Mucosa of descending colon (tissue), 1 donor: ENCODE data around the genes ANAPC16, MICU1 and FAM149B1.

DNA sequence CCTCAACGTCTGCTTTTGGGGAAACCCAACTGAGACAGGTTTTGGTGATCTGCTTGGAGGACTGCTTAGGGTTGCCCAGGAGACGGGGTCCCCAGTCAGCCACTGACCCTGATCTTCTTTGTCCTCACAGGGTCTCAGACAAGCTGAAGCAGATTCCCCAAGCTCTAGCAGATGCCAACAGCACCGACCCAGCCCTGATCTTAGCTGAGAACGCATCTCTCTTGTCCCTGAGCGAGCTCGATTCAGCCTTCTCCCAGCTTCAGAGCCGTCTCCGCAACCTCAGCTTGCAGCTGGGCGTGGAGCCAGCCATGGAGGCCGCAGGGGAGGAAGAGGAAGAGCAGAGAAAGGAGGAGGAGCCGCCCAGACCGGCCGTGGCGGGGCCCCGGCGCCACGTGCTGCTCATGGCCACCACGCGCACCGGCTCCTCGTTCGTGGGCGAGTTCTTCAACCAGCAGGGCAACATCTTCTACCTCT, 42.9 kb downstream of the CHST3 start:
- PRO-cap = no peak

GRCh38 chr10:72009135-72010123, 45.2 kb downstream of the CHST3 start:
- PRO-cap = no peak

GRCh38 chr10:72011117-72011972, 47.1 kb downstream of the CHST3 start:
- PRO-cap = no peak

DNA sequence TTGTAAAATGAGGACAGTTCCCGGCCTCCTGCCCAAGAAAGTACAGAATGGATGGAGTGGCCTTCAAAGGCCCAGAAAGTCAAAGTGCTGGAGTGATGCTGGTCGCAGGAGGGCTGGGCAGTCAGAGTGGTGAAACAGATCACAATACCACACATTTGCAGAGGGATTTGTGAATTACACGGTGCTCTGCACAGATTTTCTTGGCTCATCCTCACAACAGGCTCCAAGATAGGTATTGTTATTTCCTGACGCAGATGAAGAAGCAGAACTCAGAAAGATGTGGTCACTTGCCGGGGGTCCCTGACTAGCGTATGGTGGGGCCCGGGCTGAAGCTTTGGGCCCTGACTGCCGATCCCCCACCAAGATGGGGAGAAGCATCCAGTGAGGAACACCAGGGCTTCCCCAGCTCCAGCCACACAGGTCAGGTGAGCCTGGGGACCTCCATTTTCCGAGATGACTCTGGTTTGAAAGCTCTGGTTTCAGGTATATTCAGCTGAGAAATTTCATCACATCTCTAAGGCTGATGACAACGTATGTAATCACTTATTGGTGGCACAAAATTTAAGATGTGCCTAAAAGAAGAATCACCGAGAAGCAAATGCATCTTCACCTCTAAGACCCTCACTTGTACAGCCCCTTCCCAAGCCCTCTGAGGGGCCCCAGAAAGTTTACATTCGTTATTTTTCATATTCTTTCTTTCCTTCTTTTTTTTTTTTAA, 22.6 kb downstream of the SPOCK2 start:
- PRO-cap = no peak

DNA sequence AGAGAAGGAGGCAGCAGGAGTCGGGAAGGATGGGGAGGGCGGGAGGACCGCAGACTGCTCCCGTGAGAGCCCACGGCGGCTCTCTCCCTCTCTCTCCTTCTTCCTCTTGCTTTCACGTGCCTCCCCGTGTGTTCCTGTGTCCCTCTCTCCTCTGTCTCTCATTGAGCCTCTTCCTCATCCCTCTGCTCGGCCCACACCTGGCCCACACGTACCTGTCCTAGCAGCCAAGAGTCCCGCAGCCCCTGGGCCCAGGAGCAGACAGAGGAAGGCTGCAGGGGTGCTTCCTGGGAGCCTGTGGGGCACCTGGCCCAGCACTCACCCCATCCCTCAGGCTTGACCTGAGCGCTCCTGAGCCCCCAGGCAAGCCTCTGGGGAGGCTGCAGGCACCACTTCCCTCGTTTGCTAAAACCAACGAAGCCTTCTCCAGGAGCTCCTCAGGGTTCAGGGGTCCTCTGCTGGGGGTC, 13.6 kb downstream of the SPOCK2 start:
- PRO-cap = no peak

GRCh38 chr10:72107346-72107747, 19.0 kb upstream of the SPOCK2 start:
- PRO-cap = no peak

DNA sequence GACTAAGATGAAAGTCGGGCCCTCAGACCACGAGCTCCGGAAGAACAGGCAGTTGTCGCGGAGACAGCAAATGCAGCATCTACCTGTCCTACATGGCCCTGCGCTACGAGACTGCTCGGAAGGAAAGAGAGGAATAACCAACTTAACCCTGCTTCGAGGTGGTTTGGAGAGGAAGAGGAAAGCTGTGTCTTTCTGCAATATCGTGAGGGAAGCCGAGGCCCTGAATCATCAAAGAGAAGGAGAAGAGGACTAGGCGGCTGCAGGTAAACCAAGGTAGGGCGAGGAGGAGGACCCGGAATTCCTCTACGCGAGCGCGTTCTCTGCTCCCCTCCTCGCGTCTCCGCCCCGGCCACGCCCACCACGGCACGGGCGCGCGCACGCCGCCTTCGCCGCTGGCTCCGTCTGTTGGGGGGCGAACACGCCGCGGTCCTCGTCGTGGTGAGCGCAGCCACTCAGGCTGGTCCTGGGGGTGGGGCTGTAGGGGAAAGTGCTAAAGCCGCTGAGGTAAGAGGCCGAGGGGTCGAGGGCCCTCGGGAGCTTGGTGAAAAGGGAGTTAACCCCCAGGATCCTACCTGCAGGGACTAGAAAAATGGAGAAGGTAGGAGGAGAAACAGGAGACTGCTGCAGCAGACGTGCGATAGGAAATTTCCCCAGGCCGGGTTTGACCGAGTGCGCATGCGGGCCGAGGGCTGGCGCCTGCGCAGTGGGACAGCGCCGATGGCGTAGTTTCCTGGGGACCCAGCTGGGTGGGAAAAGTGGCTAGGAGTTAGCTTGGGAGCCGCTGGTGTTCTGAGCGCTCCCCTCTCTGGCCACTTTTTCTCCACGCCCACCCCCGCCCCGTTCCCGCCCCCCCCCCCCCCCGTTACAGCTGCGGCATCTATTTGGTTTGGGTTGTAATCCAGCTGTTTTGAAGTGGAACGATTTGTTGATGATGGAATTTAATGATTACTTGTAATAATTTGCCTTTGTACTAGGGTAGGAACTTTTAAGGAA, at the start of gene ANAPC16:
ANAPC16 (plus strand) TSS at position 378 of the 993 bp plus-strand sequence.
- PRO-cap = bidirectional peak, plus-strand start at position 395 of the sequence, minus-strand start at position 322 of the sequence; bidirectional peak, plus-strand start at position 752 of the sequence, minus-strand start at position 663 of the sequence

GRCh38 chr10:72238410-72239090, 22.5 kb upstream of the ASCC1 start:
- PRO-cap = no peak

DNA sequence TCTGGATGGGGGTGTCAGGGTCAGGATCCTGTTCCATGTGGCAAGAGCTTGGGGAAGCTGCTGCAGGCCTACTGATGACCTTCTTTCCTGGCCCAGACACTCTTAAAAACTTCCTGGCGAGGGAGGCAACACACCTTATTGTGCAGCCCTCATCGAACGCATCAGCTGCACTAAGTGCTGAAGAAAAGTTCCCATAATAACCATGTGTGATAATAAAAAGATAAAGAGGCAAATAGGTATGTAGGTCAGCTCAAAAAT, 13.7 kb upstream of the DDIT4 start:
- PRO-cap = bidirectional peak, plus-strand start at position 133 of the sequence, minus-strand start at position 111 of the sequence

DNA sequence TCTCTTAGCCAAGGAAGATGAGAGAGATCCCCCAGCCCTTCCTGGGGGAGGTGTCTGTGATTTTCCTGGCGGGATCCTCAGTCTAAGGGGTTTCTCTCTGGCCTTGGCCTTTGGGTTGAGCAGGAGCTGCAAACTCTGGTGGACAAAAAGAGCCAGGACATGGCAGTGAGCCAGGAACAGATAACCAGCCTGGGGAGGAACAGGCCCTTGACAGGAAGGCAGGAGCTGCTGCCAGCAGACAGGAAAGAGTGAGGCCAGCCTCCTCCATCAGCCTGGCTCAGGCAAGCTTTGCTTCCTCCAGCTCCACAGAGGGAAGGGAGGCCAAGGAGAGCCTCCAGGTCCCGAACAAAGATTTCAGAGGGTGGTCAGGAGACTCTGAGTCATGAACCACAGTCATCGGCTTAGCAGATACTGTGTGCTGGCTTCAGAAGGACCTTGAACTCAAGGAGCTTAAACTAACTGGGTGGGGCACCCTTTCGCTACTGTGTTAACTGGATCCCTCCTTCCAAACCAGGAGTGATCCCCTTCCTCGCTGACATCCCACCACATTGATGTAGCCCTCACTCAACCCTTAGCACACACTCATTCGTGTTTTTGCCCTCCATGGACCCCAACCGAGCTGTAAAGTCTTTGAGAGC, 34.7 kb downstream of the DDIT4 start:
- PRO-cap = unidirectional peak, plus-strand start at position 237 of the sequence; bidirectional peak, plus-strand start at position 482 of the sequence, minus-strand start at position 290 of the sequence

DNA sequence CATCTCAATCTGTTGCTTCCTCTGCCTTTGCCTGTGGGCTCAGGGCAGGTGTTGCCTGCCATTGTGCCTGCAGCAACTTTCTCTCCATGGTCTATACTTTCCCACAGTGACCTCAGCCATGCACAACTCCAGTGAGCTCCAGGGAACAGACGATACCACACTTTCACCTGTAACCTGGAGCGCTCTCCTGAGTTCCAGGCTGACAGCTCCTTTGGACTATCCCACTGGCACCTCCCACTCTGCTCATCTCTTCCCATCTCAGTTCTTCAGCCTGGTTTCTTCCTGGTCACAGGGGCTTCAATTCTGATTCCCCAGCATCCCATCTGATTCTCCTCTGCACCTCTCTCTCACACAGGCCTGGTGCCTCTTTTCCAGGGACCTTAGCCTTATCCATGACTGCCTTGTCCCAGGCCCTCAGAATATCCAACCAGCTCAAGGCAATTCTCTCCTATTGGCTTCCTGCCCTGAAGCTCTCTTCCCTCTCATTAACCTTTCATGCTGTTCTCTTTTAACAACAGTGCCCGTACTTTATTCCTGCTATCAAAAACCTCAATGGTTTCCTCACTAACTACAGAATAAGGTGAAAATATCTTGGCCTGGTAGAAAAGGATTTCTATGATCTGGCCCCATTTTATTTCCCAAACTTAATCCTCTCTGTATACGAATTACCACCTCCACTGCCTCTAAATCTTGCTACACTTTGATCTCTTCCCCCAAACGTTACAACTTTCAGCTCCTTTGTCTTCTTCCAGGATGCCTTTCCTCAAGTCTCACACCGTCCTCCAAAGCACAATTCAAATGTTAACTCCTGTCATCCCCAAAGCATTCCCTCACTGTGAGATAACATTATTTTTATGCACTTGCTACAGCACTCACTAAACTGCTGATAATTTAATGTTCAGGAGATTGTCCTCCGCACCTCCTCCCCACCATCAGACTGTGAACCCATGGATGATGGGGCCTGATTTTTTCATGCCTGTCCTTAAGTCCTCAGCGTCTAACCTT, 2.8 kb downstream of the DNAJB12 start:
- PRO-cap = no peak

GRCh38 chr10:72449929-72450665, 95.4 kb upstream of the DNAJB12 start:
- PRO-cap = no peak

DNA sequence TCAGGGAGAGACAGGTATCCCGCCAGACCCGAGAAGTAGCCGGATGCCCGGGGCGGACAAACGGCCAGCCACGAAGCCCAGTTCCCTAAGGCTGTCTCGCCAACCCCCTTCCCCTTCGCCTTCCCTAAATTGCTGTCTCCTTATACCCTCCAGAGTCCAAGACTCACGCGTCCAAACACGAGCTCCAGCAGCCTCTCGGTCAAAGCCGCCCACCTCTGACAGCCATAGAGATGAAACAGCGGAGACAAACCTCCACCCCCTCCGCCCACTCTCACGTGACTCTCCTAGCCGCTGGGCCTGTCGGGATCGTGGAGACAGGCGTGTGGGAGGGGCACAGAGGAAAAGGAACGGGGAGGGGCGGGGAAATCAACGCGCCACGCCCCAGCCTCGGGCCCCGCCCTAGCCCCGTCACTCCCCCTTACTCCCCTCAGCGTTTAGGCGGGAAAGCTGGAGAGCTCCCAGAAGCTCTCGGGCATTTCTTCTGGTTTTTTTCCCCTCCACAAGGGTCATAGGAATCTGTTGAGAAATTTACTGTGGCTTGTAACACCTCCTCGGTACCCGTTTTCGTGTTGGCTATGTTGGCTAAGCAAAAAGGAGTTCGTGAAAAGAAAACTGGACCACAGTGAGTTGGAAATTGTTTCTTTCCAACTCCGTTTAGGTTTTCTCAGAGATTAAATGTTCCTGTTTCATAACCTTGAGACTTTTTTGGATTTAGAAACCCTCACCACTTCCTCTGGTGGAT, at the start of gene MICU1:
MICU1 (minus strand) TSS at position 237 of the 742 bp plus-strand sequence.
- PRO-cap = bidirectional peak, plus-strand start at position 437 of the sequence, minus-strand start at position 217 of the sequence

DNA sequence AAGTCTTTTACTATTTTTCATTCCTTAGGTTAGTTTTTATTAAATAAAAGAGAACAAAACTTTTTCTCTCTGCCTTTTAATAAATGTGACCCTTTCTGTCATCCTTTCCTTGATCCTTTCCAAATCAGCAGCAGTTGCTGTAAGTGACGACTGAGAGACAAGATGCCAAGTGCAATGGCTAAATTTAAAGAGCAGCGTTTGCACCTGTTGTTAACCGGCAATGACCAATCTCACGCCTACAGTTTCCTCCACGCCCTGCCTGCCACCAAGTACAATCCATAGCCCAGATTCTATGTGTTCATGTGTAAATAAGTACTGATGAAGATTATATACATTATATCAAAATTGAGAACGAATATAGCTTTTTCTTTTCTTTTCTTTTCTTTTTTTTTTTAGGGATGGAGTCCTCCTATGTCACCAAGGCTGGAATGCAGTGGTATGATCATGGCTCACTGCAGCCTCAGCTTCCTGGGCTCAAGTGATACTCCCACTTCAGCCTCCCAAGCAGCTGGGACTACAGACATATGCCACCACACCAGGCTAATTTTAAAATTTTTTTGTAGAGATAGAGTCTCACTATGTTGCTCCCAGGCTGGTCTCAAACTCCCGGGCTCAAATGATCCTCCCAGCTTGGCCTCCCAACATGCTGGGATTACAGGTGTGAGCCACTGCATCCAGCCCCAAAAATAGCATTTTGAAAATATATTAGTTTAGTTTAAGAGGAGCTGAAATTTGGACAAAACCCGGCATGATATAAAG, 6.5 kb upstream of the MCU start:
- PRO-cap = bidirectional peak, plus-strand start at position 294 of the sequence, minus-strand start at position 159 of the sequence

DNA sequence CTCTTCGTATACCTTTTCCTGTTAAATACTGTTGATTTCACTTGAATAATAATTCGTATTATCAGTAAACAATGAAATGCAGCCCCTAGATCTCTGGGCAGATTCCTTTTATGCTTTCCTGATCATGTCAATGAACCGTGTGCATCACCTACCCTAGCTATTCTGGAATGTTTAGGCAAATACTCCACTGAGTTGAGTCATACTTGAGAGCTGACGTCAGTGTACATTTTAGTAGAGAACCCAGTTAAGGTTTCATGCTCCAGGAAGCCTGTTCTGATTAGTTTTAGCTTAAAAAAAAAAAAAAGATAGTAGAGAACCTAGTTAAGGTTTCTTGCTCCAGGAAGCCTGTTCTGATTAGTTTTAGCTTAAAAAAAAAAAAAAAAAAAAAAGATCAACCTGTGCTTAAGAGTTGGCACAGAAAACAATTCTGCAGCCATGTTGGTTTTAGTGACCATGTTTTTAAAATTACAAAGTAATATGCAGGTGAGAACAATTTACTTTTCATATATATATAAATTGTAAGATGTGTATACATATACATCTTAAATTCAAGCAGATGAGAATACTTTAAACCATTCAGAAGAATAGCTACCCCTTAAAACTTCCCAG, 3.7 kb upstream of the MCU start:
- PRO-cap = unidirectional peak, minus-strand start at position 164 of the sequence

DNA sequence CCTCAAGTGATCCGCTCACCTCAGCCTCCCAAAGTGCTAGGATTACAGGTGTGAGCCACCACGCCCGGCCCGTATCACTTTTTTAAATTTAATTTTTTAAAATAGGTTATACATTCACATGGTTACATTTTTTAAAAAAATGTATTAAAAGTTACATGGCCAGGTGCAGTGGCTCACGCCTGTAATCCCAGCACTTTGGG, 10.6 kb downstream of the ECD start:
- PRO-cap = no peak

DNA sequence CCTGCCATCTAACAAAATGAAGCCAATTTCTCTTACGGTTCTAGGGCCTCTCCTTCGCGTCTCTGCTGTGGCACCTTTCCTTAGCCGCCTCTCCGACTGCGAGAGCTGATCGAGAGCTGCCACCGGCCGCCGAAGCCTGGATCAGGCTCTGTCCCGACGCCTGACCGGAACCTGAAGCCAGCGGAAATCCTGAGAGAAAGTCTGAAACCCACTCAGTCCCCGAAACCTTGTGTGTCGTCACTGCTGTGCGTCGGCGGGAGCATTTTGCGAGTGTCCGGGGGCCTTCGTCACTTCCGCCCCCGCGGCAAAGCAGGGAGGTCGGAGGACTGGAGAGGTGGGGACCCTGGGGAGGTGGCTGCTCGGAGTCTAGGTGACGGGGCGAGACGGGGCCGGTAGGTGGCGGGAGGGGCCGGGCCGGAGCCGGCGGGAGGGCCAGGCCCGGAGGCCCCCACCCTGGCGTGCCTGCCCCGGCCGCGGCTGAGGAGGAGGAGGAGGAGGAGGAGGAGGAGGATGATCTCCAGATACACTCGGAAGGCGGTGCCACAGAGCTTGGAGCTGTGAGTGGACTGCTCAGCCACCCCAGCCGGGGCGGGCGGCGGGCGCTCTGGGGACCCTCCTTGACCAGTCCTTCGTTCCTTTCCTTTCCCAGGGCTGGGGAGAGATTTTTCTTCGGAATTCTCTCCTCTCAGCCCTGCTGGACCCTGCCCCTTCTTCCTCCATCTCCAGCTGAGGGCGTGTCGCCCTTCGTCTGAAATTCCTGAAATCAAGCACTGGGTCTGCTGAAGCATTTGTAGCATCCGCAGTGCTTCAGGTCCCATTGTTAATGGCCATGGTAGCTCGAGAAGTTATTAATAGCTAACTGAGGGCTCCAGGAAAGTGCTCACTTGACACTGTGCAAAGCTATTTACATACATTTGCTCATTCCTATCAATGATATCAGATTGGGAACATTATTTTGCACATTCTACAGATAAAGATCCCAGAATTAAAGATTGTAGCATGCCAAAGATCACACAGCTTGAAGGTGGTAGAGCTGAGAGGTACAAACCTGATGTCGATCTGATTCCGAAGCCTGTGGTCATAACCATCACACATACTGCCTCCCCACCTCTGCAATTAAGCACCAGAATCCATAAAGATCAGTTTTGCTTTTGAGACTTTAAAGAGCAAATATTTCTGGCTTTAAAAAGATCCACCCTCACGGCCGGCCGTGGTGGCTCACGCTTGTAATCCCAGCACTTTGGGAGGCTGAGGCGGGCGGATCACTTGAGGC, at the start of gene FAM149B1:
FAM149B1 (plus strand) TSS at position 290 of the 1,273 bp plus-strand sequence.
- PRO-cap = bidirectional peak, plus-strand start at position 290 of the sequence, minus-strand start at position 179 of the sequence

DNA sequence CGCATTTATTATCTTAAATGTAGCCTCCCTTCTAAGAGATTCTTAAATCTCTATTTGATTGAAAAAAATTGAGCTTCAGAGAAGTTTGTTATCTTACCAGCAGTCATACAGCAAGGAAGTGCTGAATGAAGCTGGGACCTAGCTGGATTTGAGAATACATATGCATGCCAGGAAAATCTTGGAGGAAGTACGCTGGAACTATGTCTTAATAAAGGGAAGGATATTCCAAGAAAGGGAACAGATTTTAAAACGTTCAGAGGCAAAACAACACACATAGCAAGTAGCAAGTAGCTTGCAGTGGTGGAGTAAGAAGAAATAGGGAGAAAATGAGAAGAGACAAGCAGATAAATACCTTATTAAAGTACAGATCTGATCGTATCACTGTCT, 1.5 kb downstream of the CFAP70 start:
- PRO-cap = no peak

DNA sequence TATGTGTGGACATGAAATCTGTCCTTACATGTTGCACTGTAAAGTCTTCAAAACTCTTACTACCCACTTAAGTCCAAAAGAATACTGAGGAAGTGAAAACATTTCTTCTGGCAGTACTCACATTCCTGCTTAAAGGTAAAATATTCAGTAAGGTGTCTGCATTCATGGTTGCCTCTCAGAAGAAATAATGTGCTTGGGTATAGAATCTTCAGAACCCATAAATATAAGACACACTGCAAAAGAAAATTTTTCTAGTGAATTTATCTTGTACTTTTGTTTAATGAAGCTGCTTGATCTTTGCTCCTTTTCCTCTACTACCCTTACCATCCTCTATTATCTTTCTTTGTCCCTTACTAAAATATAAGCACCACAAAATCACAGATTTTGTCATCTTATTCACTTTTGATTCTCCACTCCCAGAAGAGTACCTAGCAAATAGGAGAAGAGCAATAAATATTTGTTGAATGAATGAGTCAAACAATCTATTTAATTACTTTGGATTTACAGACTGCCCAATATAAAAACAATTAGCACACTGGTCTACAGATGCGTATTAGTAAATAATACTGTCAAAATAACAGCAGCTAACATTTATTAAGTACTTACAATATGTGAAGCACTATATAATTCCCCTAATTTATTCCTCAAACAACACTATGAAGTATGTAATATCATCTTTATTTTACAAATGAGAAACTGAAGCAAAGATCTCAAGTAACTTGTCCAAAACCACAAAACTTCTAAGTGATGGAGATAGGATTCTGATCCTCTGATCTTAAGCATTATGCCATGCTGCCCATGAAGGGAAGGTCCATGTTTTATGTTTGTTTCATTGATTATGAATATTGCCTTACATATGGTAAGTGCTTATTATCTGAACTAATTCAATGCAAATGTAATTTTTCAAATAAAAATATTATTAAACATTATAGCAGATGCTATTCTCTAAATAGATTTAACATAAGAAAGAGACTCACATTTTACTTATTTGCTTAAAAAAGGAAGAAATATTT, 20.7 kb downstream of the PPP3CB start:
- PRO-cap = no peak

DNA sequence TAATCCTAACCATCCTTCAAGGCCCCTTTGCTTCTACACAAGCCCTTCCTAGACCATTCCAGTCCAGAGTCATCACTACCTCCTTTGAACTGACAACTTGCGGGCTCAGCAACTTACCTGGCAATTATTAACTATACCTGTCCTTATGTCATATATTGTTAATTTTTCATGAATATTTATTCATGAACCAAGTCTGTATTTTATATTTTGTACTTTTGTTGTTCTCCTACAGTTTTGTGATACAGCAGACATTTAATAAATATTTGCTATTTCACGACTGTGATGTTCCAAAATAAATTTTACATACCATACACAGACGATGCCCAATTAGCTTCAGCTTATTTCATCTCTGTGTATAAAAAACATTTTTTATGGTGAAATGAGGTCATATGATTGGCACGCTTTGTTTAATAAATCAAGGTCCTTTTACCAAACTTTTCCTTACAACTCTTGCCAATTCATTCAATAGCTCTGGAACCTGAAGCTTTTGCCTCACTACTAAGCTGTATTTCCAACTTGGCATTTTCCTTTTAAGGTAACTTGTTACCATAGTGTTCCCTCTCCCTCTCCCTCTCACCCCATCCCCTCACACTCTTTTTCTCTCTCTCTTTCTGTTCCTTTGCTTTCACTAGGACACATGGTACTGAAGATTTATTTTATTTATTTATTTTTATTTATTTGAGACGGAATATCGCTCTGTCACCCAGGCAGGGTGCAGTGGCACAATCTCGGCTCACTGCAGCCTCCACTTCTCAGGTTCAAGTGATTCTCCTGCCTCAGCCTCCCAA, 5.5 kb downstream of the PPP3CB start:
- PRO-cap = no peak